Transverse colon (tissue), 4 donors: Measurements from ENCODE around the gene ZNF354C.

- PRO-cap, result no peak
- RAMPAGE, long total RNA, 4 experiments, result no peak in any of the 4 experiments
Measured at GRCh38 chr5:177595277-177596281, 3.6 kb downstream of the TMED9 start.

DNA sequence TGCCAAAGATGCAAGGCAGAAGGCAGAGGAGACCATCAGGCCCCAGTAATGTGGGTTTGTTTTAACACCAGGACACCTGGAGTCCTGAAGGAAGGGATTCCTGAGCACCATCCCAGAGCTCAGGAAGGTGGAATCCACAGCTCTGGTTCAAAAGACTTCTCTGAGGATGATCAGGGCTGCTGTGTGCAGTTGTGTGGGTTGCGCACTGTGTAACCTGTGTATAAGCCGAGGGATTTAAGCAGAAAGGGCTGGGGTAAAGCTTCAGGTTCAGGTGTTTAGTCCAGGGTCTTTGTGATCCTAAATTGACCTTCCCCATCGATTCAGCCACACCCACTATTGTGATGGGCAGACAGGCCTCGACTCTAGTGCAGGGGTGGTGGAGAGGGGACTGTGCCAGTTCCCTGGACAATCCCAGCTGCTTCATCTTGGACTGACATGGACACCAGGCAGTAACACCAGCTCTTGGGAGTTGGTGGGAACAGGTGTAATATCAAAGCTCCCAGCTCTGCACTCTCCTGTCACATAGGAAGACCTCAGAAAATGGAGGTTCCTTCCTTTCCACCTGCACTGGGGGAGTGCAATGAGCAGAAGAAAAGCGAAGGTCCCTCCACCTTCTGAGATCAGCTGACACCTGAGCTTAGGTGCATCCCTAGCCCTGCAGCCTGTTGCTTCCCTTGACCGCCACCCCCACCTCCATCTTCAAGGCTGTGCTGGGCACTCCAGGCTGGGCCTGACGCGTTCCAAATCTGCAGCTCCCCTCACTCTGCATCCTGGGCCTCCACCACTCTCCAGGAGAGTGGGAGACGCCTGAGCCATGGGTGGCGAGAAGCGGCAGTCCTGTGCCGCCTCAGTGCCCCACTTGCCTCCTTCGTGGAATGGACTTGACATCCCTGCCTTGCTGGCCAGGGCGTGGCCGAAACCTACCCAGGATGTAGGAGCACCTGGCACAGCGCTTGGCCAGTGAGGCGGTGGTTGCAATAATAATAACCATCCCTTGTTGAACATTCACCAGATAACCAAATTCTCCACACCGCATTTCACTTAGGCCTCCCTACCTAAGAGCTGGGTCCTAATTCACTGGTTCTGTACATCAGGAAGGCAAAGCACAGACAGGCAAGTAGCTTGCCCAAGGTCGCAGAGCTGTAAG is 11.3 kb downstream of the B4GALT7 start:
- PRO-cap, result no peak
- RAMPAGE, long total RNA, 4 experiments, result no peak in any of the 4 experiments

DNA sequence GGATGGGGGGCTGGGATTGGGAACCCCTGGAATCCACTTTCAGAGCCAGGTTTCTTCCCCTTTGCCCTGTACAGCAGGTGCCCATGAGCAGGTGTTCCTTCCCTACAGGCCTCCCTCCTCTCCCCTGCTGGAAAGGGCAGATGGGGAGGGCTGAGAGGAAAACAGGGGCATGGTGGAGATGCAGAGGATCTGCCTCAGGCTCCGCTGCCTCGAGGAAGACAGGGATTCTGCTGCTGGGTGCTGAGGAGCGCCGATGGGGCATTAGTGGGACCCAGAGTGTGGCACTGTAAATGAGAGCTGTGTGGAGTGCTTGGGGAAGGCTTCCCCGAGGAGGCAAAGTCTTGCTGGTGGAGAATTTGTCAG is 12.1 kb downstream of the B4GALT7 start:
- PRO-cap, result no peak
- RAMPAGE, long total RNA, 4 experiments, result no peak in any of the 4 experiments

DNA sequence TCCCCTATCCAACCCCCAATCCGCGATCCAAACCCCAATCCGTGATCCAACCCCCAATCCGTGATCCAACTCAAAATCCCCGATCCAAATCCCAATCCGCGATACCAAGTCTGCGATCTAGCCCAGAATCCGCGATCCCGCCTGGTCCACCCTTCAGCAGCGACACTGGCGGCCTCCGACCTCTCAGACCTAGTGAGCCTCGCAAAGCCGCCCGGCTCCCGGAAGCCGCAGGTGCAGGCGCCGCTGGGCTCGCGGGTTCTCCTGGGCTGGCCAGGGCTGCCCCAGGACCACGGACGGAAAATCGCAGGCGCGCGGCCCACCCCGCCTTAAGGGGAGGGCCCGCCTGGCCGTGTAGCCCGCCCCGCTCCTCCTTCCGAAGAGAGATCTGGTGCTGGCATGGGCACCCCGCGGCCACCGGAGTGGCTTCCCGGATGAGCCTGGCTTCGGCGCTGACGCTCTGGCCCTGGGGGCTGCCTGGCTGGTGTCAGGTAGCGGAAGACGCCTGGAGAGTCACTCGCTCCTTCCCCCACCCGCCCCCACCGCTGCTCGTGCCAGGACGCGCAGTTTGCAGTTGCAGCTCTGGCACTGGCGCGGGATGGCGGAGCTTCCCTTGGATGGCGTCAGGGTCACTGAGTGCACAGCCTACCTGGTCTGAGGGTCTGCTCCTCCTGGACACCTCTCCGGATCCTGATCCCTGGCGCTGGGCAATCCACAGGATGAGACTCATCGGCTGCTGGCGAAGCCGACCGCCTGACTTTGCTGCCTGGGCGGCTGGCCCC is 182.9 kb downstream of the B4GALT7 start:
- PRO-cap, result no peak
- RAMPAGE, long total RNA, 4 experiments, result no peak in any of the 4 experiments

GRCh38 chr5:178006650-178007088 is 10.6 kb upstream of the PROP1 start:
- PRO-cap, result no peak
- RAMPAGE, long total RNA, 4 experiments, result no peak in any of the 4 experiments

- PRO-cap, result no peak
- RAMPAGE, long total RNA, 4 experiments, result start-site peak on the plus strand in 1 of 4 experiments, at chr5:178121498-178121699 at its widest, 6 reads per replicate
Measured at GRCh38 chr5:178121469-178122112, 8.3 kb downstream of the N4BP3 start.

DNA sequence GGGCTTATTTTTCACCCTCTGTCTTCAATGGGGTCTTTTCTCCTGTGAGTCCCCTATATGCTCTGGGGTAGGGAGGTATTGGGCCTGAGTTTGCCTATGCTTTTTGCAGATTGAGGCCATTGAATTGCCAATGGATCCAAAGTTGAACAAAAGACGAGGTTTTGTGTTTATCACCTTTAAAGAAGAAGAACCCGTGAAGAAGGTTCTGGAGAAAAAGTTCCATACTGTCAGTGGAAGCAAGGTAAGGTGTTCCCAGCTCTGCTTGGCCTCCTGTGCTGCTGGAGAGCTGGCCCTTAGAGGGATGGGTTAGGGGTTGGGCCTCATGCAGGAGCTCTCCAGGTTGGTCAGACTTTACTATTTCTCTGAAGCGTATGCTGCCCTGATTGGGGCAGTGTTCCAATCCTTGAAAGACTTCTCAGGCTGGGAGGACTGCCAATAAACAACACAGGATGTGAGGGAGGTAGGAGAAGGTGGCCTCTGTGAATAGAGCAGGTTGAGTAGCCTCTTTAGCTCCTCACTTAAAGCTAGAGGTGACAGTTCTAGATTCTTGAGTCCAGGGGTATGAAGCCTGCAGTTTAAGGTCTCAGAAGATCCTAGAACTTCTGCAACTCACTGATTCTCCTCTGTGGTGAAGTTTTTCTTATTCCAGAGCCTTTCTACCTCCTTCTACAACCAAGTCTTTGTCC is 2.8 kb downstream of the HNRNPAB start:
- PRO-cap, result bidirectional peak, plus-strand start at position 463 of the sequence, minus-strand start at position 269 of the sequence
- RAMPAGE, long total RNA, 4 experiments, result start-site peak on the plus strand in 2 of 4 experiments, centred at positions 118 to 474 of the sequence, 15 to 18 reads per replicate; start-site peak on the minus strand in 1 of 4 experiments, centred at position 372 of the sequence, 18 reads per replicate

- PRO-cap, result bidirectional peak, plus-strand start at chr5:178213372, minus-strand start at chr5:178213279
- RAMPAGE, long total RNA, 4 experiments, result no peak in any of the 4 experiments
Measured at GRCh38 chr5:178212780-178213643, 8.7 kb downstream of the HNRNPAB start.

GRCh38 chr5:178221348-178222273 is 11.0 kb downstream of the PHYKPL start:
- PRO-cap, result no peak
- RAMPAGE, long total RNA, 4 experiments, result start-site peak on the minus strand in 3 of 4 experiments, at chr5:178221331-178222169 at its widest, 27 to 43 reads per replicate

DNA sequence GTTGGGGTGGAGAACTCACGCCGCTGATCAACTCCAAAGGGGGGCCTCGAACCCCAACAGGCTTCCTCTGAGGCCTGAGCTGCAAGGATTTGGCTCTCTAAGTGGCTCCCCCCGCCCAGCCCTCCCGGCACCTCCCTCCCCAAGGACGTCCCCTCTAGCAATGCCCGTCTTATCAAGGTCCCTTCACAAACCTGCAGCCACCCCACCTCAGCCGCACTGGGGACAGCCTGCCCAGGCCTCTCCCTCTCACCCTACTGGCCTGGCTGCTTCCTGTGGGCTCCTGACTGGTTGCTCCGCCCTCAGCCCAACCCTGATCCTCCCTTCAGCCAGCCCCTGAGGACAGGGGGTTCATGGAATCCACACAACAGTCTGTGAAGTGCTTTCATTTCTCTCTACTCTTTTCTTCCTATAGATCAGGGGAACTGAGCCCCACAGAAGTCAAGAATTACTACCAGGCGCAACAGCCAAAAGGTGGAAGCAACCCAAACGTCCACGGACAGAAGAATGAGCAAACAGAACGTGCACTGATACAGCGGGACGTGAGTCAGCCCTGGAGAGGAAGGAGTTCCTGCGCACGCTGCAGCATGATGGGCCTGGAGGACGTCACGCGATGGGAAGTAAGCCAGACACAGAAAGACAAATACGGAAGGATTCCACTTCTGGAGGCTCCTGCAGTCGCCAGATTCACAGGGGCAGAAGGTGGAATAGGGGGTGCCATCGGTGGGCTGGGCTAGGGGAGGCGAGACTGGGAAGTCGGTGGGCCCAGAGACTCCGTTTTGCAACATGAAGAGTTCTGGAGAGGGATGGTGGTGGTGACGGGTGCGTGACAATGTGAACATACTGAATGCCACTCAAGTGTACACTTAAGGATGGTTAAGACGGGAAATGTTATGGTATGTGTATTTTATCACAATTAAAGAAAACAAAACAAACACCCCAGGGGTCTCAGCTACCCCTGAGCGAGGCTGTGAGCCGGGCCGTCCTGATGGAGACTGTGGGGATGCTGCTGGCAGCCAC is 80.2 kb upstream of the PHYKPL start:
- PRO-cap, result unidirectional peak, minus-strand start at position 253 of the sequence; bidirectional peak, plus-strand start at position 666 of the sequence, minus-strand start at position 506 of the sequence
- RAMPAGE, long total RNA, 4 experiments, result no peak in any of the 4 experiments

DNA sequence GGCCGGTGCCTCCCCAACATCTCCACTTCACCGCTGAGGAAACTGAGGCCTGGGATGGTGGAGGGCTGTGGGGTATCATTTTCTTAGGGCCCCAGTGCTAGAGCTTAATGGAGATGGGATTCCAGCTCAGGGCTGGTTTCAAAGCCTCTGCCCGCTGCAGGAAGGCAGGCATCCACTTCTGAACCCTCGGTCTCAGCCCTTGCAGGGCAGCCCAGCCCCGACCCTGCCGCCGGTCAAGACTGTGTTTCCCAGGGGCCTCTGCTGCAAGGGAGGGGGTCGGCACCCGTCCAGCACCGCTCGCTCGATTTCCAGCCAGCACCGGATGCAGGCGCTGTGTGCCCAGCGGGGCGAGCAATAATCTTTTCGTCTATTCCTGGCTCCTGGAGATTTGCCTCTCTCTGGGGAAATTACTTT is 155.5 kb downstream of the COL23A1 start:
- PRO-cap, result no peak
- RAMPAGE, long total RNA, 4 experiments, result no peak in any of the 4 experiments

- PRO-cap, result no peak
- RAMPAGE, long total RNA, 4 experiments, result no peak in any of the 4 experiments
Measured at GRCh38 chr5:178442438-178443014, 147.7 kb downstream of the COL23A1 start.

DNA sequence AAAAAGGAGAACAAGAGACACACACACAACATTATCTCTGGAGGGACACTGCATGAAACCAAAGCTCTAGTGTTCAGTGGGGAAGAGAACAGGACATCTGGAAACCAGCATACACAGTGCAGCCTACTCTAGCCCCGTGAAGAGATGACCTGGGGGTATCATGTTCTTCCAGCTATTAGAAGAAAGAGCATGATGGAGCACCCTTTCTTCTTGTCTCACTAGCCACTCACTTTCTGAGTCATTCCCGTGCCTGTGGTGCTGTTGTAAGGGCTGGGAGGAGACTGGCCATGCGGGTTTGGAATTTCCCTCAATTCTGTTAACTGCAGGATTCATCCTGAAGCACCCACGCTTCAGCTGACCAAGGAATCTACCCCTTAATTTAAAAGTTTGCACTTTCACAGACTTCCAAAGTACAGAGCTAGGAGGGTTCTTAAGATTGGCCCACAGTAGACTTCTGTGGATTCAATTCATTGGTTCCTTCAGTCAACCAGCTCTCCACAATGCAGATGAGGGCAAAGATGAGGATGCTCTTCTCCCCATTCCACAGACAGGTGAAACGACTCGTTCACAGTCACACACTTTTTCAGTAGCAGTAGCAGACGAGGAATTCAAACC is 136.9 kb downstream of the COL23A1 start:
- PRO-cap, result no peak
- RAMPAGE, long total RNA, 4 experiments, result no peak in any of the 4 experiments

- PRO-cap, result no peak
- RAMPAGE, long total RNA, 4 experiments, result no peak in any of the 4 experiments
Measured at GRCh38 chr5:178589006-178589594, 1.1 kb downstream of the COL23A1 start.

DNA sequence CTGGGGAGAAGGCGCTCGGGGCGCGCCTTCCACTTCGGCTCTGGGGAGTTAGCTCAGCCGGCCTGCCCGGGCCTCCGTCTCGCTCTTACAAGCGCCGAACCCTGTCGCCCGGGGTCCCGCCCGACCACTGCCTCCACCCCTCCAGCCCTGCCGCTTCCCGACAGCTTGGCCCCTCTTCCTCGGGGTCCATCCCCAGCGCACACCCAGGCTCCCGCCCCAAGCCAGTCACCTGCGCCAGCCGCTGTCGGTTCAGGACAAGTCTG is 142 bp downstream of the GRM6 start:
- PRO-cap, result no peak
- RAMPAGE, long total RNA, 4 experiments, result no peak in any of the 4 experiments

- PRO-cap, result bidirectional peak, plus-strand start at chr5:179060382, minus-strand start at chr5:179060236
- RAMPAGE, long total RNA, 4 experiments, result start-site peak on the plus strand in 1 of 4 experiments, at chr5:179060364-179060462 at its widest, 20 reads per replicate
Measured at GRCh38 chr5:179059945-179060925, at the start of gene ZNF354C. Gene ZNF354C, plus strand, starts transcription at chr5:179060373.

DNA sequence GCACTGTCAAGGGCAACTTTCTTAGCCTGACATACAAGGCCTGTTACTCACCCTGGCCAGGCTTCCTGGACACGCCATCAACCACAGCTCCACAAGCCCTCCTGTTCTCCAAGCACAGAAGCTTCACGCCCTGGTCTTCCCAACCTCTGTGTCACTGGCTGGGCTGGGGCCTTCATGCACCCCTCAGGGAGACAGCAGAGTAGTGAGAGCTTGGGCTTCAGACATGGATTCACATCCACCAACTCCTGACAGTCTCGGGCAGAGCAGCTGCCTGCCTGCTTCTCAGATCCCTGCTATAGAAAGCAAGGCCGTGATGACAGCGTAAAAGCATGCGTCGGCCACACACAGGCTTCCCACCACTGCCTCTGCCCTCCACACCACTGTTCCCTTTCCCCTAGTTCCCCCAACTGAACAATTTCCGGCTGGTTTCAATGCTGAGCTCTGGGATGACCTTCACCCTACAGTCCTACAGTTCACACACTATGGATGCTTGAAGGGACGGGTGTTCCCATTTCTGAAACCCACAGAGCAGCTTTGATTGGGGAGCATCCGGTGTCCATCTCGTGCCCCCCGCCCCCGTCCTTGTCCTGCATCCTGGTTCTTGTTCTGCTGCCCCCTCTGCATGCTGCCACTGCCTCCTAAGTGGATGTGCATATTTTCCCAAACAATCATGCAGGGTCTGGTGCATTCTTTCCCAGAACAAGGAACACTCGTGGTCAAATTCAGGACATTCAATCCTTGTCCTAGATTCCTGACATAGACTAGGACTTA is 33.4 kb upstream of the ADAMTS2 start:
- PRO-cap, result unidirectional peak, minus-strand start at position 297 of the sequence; unidirectional peak, minus-strand start at position 367 of the sequence; unidirectional peak, minus-strand start at position 409 of the sequence
- RAMPAGE, long total RNA, 4 experiments, result no peak in any of the 4 experiments

- PRO-cap, result no peak
- RAMPAGE, long total RNA, 4 experiments, result start-site peak on the plus strand in 1 of 4 experiments, at chr5:179598568-179599101 at its widest, 22 reads per replicate
Measured at GRCh38 chr5:179598500-179599377, 24.7 kb downstream of the HNRNPH1 start.

DNA sequence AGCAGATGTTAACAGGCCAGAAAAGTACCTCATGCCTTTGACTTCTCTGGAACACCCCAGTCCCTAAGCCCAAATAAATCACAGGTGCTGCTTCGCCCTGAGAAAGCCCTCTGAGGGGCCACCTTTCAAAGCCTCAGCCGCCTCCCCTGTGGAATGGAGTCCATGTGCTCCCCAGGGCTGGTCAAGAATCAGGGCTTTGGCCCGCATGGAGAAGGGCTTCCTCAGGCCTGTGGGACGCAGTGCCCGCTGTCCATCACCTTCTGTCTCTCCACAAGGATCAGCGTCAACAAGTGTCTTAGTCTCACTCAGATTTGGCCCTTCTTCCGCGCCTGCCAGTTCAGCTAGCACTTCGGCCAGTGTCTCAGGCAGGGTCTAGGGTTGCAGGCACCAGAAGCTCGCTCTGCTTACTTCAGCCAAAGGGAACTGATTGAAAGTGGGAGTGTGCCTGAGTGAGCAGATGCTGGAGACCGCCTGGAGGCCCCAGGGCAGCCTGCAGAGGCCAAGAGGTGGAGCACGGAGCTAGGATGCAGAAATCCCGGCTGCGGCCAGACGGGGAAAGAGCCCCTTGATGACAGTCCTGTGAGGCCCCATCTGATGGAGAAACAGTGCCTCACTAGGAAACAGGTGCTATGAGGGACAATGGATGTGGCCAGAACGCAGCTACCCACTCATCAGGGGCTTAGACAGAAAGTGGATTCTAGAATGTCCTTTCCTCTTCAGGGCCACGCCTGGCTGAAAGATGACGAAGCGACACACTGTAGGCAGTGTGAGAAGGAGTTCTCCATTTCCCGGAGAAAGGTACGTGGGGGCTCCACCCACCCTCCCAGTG is 16.4 kb downstream of the HNRNPH1 start:
- PRO-cap, result no peak
- RAMPAGE, long total RNA, 4 experiments, result start-site peak on the plus strand in 1 of 4 experiments, centred at position 331 of the sequence, 5 reads per replicate

DNA sequence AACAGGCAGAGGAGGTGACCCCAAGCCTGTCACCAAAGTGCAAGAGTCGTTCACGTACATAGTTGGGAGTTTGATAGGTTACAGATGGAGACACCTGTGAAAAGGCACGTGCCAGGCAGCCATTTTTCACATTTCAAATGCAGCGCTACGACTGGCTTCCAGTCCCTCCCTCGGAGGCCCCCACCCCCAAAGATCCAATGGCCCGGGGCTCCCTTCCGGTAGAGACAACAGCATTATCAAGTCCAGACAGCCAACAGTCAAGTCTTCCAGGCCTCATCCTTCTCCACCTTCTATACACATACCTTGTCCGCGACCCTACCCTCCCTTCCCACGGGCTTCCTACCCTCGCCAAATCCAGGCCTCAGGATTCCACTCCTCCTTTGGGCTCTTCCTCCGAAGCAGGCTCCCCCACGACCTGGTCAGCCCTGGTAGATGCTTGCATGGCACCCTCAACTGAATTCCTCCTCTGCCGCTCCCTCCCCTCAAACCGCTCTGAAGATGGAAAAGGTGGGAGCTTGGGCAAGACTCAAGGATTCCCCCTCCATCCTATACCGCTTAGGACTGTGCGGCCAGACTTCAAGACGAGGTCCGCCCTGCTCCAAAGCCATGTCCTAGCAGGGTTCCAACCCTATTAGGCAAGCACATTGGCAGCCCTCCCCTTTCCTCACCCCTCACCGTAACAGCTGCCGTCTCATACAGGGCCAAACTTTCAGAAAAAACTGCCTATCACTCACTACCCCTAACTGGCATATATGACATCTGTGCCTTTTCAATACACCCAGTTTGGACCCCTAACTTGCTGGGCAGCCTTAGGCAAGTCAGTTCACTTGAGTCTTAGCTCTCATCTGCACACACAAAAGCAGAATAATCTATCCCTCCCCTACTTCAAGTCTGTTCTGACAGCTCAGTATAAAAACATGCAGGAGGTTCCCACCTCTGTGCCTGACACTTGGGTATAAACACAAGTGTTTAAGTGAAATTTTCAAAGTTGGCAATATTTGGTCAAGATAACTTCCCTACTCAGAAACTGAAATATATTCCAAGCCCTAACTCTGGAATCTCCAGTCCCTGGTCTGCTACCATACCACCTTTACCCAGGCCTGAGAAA is 12.9 kb downstream of the HNRNPH1 start:
- PRO-cap, result no peak
- RAMPAGE, long total RNA, 4 experiments, result no peak in any of the 4 experiments